Cerebral cortex (tissue), 2 donors: ENCODE measurements around the genes USP15 and GRIP1.

DNA sequence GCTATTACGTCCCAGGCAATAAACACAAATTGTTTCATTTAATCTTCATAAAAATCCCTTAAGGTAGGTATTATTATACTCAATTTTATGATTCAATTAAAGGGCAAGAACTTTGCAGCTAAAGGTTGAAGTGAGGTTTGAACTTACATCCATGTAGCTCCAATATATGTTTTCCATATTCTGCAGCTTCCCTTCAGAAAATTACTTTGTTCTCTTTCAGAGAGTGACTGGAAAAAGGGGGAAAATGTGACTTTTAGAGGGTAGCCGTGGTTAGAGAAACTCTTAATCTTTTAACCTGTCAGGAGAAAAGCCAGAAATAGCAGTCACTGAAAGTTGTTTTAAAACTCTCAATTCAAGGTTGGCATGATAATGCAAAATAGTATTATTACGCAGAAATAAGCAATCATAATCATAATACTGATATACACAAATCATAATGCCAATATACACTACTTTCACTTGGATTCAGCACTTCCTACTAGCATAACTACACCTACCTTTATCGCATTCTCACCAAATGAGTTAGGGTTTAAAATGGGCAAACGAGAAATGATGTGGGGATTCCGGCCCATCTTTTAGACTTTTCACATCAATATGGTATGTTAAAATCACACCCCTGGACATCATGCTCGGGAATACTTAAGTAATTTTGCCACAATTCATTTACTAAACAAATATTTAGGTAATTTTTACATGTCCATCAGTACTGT is 1.4 kb upstream of the USP15 start:
- PRO-cap, 2 experiments, result no peak in any of the 2 experiments

DNA sequence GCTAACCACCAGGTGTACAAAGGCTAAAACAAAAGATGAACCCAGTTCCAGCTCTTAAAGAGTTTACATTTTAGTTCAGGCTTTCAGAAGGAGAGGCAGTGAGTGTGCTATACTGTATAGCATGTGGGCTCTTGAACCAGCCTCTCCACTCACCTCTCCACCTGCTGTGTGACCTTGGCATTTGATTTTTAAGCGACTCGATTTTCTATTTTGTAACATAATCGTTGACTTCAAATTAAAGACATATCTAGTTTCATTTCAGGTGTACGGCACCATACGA is 938 bp upstream of the USP15 start:
- PRO-cap, 2 experiments, result no peak in any of the 2 experiments

DNA sequence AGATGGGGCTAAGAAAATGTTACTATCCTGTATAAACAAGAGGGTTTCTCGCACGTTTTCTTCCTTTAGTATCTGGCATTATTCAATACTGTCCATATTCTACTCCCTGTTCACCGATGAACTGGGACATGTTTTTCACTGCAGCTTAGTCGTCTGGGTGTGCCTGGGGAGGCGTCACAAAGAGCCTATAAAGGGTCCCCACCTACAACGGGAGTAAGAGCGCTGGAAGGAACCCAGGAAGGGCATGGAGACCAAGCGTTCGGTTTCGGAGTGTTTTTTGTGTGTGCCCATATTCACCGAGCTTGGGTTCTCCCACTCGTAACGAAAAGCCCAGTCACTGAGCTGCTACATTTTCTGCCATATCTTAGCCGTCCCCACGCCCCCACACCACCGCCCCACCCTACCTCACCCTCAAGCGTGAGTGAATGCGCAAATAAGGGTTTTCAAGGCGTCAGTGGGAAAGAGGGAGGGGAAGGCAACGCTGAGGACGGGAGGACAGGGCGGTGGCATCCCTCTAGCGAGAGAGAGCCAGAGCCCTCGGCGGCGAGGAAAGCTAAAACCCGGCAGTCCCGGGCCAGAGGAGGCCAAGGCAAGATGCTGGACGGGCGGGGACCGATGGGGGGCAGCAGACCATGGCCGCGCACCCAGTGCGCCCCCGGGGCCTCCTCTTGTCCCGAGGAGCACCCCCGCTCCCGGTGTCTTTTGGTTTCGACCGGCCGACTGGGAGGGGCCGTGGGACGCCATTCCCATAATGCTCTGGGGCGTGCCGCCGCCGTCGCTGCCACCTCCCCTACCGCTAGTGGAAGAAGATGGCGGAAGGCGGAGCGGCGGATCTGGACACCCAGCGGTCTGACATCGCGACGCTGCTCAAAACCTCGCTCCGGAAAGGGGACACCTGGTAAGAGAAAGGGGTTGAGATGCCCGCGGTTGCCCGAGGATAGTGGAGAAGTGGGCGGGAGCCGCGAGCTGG is at the start of gene USP15:
Gene USP15, plus strand, starts transcription at position 799 of the 970 bp plus-strand sequence.
- PRO-cap, 2 experiments, result peak in 2 of 2 experiments; most common plus-strand start position 799 of the sequence (in 2); most common minus-strand start position 161 of the sequence (in 1)

DNA sequence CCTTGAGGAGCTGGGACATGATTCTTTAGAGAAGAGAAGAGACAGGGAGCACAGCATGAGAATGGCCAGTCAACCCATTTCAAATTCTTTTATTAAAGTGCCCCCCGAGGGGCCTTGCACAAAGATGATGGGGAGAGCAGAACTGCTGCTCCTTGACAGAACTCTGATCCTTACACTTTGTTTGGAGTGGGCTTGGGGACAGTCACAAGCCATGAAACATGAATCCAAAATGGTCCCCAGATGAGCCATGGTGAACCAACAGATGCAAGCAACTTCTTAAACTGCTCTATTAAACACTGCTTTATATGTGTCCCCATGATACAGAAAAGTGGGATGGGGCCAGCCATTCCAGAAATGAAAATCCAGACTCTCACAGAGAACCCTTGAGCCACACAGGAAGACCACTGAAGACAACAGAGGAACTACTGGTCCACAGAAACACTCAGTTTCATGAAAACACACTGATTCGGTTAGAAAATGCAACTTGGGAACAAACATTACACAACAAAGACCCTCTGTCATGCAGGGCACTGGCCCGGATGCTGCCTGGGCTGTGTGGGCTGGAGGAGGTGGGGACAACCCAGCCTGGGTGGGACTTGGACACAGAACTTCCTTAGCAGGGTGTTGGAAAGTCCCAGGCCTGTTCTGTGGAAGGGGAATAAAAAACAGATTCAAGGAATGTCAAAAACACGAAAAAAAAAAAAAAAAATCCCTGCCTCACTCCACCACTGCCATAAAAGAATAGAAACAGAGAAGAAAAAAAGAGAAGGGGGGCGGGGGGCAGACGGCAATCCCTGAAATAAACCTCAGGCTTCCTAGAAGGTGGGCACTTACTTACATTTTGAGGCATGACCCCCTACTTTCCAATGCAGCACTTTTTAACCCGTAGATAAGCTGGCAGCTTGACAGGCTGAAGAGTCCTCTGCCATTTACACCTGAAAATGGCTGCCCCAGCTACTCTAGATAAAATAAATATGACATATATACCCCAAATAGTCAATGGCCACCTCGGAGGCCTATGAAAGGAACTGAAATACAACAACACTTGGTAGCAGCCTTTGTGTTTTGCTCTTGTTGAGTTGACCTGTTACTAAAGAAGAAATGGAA is 180.9 kb downstream of the MON2 start:
- PRO-cap, 2 experiments, result no peak in any of the 2 experiments

DNA sequence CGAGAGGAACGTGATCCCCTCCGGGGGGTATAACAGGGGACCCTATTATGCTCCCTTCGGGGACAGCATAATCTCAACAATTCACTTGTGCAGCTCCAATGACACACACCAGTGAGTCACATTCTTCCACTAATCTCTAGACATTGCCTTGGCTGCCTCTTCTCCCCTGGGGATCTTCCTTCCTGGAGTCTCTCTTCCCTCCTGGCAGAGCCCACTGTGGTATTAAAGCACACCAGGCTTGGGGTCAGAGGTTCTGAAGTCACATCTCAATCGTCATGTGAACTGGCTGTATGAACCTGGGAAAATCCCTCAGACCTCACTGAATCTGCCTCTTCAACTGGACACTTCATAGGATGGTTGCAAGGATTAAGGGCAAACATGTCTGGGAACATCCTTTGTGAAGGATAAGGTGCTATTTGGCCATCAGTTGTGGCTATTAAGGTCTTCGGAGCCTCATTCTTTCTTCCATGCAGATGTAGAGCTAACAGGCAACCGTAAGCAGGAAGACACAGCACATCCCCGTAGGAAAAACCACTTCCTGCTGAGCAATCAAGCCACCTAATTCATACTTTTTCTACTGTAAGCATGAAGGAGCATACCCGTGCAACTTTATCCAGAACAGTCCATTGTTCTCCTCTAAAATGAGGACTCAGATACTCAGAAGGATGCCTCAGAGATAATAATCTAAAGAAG is 232.2 kb downstream of the PPM1H start:
- PRO-cap, 2 experiments, result no peak in any of the 2 experiments

GRCh38 chr12:62703338-62703857 is 231.6 kb downstream of the PPM1H start:
- PRO-cap, 2 experiments, result no peak in any of the 2 experiments

DNA sequence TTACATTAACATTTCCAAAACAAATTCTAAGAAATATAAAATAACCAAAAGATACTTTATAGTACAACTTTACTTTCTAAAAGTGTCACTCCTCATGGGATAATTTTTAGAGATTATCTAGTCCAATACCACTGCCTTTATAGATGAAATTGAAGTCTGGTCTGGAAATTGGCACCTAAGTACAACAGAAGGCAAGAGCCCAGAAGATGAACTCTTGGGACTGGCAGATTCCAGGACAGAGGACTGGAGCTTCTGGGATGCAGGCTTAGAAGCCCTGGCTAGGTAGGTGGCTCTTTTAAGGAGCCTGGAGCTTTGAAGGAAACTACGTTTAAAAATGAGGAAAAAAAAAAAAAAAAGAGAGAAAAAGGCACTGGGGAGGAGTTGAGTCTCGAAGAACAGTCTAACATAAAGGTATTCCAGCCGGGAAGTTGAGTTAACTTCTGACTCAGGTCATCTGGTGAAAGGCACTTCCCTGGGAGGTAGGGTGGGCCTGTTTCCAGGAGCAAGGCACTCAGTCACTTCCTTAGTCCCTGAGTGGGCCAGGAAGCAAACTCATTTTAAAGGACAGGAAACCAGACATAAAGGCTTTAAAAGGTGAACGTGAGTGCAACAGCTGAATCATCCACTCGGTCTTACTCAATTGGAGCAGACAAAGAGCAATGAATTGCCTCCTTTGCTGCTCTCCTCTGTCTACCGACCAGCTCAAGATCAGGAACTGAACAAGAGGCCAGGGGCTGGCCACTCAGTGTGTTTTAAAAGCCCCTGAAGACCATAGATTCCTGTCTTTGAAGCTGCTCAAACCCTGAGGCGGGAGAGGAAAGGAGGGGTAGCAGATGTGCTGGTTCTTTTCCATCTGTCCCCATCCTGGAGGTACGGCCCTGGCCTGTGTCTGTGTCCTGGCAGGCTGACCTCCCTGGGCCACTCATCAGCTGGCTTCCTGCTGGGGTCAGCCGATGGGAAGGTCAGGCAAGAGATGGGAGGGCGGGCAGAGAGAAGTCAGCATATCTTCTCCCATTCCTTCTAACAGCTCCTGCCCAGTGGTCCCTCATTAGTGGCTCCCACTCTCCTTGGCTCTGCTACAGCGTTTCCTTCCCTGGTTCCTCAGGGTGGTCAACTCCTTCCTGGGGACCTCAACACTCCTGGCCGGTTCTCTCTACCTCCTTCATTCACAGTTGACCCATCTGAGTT is 149.0 kb downstream of the PPM1H start:
- PRO-cap, 2 experiments, result peak in 1 of 2 experiments; most common plus-strand start position 639 of the sequence (in 1); most common minus-strand start position 407 of the sequence (in 1)

- PRO-cap, 2 experiments, result peak in 1 of 2 experiments; most common minus-strand start chr12:63845126 (in 1)
These were observed 404 bp downstream of the SRGAP1 start for GRCh38 chr12:63844949-63845259.

- PRO-cap, 2 experiments, result no peak in any of the 2 experiments
These were observed 115.6 kb downstream of the SRGAP1 start for GRCh38 chr12:63960096-63960448.

DNA sequence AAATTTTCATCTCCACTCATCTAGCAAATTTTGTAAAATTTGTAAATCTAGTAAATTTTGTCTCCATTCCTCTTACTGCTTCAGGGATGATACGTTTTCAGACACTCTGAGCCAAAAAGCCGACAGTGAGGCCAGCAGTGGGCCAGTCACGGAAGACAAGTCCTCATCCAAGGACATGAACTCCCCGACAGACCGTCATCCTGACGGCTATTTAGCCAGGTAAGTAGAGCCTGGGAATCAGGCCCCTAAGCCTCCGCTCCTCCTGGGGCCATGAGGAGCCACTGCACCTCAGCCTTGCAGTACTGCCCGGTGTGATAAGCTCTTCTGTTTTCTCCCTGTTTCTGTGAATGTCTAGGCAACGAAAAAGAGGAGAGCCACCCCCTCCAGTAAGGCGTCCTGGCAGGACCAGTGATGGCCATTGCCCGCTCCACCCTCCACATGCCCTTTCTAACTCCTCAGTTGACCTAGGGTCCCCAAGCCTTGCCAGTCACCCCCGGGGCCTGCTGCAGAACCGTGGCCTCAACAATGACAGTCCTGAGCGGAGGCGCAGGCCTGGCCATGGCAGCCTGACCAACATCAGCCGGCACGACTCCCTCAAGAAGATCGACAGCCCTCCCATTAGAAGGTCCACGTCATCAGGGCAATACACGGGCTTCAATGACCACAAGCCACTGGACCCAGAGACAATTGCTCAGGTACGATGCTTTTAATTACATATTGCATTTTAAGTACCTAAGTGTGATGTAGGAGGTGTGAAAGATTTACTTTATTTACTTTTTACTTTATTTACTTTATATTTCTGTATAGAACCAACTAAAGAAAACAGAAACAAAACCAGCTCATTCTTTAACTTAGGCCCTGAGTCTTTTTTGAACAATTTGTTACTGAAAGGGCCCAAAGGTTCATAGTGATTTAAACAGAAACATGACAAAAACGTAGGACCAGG is 94.3 kb downstream of the KICS2 start:
- PRO-cap, 2 experiments, result no peak in any of the 2 experiments

- PRO-cap, 2 experiments, result no peak in any of the 2 experiments
These were observed 14.5 kb downstream of the XPOT start for GRCh38 chr12:64418589-64419284.

DNA sequence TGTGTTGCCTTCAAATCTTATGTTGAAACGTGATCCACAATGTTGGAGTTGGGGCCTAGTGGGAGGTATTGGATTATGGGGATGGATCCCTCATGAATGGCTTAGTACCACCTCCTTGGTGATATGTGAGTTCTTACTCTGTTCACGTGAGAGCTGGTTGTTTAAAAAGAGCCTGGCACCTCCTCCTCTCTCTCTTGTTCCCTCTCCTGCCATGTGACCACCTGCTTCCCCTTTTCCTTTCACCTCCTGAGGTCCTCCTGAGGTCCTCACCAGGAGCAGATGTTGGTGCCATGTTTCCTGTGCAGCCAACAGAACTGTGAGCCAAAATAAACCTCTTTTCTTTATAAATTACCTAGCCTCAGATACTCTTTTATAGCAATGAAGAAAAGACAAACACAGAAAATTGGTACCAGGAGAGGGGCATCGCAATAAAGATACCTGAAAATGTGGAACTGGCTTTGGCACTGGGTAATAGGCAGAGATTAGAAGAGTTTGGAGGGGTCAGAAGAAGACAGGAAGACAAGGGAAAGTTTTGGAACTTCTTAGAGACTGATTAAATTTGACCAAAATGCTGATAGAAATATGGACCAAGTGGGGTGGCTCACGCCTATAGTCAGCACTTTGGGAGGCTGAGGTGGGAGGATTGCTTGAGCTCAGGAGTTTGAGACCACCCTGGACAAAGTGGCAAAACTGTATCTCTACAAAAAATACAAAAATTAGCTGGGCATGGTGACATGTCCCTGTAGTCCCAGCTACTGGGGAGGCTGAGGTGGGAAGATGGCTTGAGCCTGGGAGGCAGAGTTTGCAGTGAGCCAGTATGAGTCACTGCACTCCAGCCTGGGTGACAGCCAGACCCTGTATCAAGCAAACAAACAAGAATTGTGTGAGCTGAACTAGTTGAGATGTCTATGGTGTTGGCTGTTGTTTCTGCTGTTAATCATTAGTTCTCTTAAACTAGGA is 23.3 kb downstream of the RASSF3 start:
- PRO-cap, 2 experiments, result no peak in any of the 2 experiments

GRCh38 chr12:64672733-64673433 is 62.6 kb downstream of the RASSF3 start:
- PRO-cap, 2 experiments, result no peak in any of the 2 experiments

DNA sequence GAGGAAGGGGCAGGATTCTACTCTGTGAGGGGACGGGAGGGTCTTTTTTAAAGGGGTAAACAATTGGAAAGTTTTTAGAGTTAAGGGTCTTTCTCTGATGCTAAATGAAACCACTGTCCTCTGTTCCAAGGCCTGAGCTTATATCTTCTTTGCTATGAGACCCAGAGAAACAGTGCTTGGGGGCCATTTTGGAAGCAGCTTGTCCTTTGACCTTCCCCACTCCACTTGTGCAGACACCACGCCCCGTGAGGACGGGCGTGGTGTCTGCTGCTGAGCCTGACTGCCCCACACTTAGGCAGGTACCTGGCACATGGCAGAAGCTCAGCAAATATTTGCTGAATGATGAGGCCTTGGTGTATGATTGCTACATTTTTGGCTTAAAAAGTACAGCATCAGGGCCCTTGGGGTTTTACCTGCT is 69.9 kb downstream of the RASSF3 start:
- PRO-cap, 2 experiments, result no peak in any of the 2 experiments

- PRO-cap, 2 experiments, result no peak in any of the 2 experiments
These were observed 7.6 kb downstream of the LEMD3 start for GRCh38 chr12:65176909-65177460.

DNA sequence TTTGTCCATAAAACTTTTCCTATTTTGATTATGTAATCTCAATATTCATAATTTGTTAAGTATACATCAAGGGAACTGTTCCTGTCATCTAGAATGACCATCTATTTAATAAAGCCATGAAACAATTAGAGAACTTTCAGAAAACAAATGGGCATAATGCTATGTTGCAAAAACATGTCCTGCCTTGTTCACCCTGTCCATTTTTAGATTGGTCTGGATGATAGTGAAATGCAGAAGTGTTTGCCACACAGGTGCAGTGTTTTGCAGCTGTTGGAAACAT is 36.4 kb downstream of the LEMD3 start:
- PRO-cap, 2 experiments, result no peak in any of the 2 experiments

GRCh38 chr12:65644254-65644459 is 180.1 kb upstream of the HMGA2 start:
- PRO-cap, 2 experiments, result no peak in any of the 2 experiments

GRCh38 chr12:66190417-66191213 is 1.6 kb downstream of the IRAK3 start:
- PRO-cap, 2 experiments, result no peak in any of the 2 experiments

GRCh38 chr12:66678785-66679452 is at the start of gene GRIP1:
TSS of gene GRIP1 (minus strand) at chr12:66679076.
- PRO-cap, 2 experiments, result no peak in any of the 2 experiments

DNA sequence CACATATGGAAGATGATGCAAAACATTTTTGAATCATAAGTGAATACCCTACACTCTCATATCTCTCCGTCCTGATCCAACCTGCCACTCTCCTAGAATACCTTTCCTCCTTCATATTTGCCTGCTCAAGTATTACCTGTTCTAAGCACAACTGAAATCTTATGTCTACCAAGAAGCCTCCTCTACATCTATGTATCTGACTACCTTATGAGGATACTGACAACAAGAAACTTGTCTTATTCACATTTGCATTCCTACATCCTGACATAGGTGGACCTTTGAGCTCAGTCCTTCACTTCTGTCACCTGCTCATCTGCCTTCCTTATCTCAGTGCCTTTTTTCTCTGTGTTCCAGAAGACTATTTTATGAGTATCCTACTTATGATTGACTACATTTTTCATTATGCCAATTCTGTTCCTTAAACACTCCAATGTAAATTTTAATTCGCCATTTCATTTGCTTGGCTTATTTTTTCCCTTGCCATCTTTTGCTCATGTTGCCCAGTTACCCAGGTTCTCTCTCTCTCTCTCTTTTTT is 250.7 kb upstream of the GRIP1 start:
- PRO-cap, 2 experiments, result no peak in any of the 2 experiments